Colonic mucosa (tissue), 1 donor: ENCODE measurements around a stretch of chr6.

DNA sequence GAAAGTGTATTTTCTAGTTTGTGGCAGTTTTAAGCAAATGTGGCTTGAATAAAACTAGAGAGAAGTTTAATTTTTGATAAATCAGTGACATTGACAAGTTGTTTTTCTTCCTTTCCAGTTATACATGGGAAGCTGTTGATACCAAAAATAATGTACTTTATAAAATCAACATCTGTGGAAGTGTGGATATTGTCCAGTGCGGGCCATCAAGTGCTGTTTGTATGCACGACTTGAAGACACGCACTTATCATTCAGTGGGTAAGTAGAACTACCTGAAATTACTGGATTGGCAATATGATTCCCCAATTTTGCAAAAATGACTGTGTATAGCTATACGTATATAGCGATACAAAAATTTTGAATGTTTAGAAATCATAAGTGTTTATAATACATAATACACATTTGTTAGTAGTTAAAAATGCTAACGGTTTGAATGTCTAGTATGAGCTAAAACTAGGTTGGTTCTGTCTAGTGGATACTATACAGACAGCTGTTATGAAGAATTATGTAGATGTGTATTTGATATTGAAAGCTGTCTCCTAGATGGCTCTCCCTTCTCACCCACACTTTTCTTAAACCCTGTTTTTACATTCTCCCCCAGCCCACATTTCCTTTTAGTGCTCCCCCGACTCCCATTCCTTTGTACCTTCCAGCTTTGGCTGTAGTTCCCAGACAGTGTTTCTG lies 22.3 kb downstream of the IGF2R start:
- PRO-cap = no peak

- PRO-cap = no peak
Observed at GRCh38 chr6:160004006-160004774, 35.3 kb downstream of the IGF2R start.

DNA sequence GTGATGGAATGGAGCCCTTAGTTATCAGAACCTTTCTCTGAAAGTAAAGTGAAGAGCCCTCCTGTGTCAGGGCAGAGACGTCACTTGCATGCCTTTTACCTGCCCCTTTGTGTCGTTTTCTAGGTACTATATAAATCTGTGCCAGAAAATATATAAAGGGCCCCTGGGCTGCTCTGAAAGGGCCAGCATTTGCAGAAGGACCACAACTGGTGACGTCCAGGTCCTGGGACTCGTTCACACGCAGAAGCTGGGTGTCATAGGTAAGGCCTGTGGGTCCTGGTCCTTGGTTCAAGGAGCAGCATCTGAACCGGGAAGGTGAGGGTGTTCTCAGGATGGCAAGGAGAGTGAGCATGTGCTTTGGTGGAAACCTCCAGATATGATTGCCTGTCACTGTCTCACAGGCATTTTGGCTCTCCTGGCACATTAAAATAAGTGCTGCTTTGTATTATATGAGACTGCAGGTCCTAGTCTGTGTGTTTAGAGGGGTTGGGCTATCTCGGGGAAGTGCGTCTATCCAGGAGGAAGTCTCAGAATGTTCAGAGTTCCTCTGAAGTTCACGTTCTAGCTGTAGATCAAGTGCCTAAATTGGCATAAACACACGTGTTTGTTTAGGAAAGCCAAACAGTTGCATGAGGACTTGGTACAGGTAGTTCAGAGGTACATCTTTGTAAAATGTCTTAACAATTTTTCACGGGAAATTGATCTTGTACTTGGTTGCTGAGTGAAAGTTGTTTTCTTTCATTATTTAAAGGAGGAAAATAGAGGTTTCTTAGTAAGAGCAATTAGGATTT lies 36.5 kb upstream of the SLC22A1 start:
- PRO-cap = no peak

DNA sequence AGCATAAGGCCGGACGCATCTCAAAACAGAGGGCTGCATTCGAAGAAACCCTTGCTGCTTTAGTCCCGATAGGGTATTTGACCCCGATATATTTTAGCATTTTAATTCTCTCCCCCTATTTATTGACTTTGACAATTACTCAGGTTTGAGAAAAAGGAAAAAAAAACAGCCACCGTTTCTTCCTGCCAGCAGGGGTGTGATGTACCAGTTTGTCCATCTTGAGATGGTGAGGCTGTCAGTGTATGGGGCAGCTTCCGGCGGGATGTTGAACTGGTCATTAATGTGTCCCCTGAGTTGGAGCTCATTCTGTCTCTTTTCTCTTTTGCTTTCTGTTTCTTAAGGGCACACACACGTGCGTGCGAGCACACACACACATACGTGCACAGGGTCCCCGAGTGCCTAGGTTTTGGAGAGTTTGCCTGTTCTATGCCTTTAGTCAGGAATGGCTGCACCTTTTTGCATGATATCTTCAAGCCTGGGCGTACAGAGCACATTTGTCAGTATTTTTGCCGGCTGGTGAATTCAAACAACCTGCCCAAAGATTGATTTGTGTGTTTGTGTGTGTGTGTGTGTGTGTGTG lies 16.2 kb upstream of the SLC22A1 start:
- PRO-cap = no peak

- PRO-cap = no peak
Observed at GRCh38 chr6:160127844-160128366, 6.3 kb downstream of the SLC22A1 start.

GRCh38 chr6:160135206-160135688 lies 13.6 kb downstream of the SLC22A1 start:
- PRO-cap = no peak

GRCh38 chr6:160147039-160147716 lies 25.6 kb downstream of the SLC22A1 start:
- PRO-cap = no peak

- PRO-cap = no peak
Observed at GRCh38 chr6:160272243-160272814, 13.7 kb upstream of the SLC22A2 start.

GRCh38 chr6:160740631-160741587 lies 38.9 kb downstream of the PLG start:
- PRO-cap = no peak

GRCh38 chr6:160967834-160968122 lies 23.8 kb upstream of the MAP3K4 start:
- PRO-cap = no peak

GRCh38 chr6:160978638-160978883 lies 13.0 kb upstream of the MAP3K4 start:
- PRO-cap = no peak

DNA sequence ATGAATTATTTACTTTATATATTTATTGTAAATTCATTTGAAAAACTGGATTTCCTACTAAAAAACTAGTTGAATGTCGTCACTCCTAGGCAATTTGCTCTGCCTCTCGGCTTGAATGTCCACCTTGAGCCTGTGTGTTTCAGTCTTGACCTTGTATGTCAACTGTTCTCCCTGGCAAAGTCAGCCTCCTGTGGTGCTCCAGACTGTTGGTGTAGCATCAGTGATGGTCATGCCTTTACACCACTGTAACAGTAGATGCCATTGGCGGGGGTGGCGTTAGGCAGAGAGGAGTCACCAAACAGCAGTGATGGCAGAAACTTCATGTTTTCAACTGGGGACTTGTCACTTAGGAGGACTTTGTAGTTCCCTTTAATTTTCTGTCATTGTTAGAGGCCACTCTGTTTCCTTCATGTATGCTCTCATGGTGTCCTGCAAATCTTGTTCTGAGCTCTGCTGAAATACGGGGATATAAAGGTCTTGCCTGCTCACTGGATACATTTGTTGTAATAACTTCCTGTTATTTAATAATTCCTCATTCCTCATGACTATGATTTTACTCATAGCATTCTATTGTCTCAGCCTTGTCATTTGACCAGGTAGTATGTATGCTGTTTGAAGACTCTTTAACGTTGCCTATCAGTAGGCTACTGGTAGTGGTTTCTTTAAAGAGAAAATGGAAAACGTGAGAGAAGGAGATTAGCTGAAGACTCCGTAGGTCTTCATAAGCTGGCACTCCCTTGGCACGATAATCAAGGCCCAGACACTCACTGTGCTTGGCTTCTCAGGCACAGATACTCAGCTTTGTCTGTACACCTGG lies 4.6 kb downstream of the MAP3K4 start:
- PRO-cap = no peak

DNA sequence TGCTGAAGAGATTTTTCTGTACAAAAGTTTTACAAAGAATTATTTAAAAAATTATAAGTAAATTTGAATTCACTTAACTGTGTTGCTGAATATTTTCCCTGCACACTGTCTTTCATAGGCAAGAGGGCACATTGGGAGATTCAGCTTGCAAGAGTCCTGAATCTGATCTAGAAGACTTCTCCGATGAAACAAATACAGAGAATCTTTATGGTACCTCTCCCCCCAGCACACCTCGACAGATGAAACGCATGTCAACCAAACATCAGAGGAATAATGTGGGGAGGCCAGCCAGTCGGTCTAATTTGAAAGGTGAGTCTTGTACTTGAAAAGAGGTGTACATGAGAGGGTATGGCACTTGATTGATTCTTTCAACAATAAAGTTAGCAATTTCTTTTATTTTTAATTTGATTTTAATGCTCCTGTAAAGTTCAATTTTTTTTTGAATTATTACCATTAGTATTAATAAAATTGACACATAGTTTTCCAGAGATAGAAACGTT lies 42.6 kb downstream of the MAP3K4 start:
- PRO-cap = no peak

- PRO-cap = no peak
Observed at GRCh38 chr6:161112461-161113492, 121.2 kb downstream of the MAP3K4 start.

GRCh38 chr6:161115894-161116674 lies 124.5 kb downstream of the MAP3K4 start:
- PRO-cap = no peak

- PRO-cap = no peak
Observed at GRCh38 chr6:161170127-161170482, 103.8 kb downstream of the AGPAT4 start.

DNA sequence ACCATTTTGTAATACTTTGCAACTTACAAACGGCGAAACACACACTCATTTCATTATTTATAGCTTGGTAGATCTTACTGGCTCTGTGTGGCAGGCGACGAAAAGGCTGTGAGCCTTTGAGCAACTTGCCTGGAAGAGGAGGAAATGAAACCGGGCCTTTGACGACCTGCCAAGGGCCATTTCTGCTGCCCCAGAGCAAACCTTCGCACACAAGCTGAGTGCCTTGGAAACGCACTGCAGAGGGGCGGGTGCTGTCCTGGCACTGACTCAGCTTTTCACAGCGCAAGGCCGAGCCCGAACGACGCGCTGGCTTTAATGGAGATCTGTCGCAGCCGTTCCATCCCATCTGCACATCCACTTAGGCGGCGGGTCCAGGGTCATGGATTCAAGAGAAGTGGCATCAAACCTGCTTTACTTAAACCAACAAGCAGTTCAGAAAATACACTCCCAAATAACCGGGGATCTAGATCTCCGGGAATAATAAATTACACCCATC lies 101.7 kb upstream of the AGPAT4 start:
- PRO-cap = no peak

- PRO-cap = no peak
Observed at GRCh38 chr6:161486254-161486630, 212.4 kb upstream of the AGPAT4 start.

DNA sequence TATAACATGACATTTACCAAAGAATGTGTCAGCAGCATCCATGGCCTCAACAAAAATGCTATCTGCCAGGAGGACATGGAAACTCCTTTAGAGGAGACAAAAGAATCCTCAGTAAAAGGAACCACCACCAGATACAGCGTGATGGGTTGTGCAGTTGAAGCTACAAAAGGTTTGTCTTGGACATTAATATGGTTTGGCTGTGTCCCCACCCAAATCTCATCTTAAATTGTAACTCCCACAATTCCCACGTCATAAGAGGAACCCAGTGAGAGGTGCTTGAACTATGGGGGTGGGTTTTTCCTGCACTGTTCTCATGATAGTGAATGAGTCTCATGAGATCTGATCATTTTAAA lies 539.9 kb downstream of the PRKN start:
- PRO-cap = no peak

- PRO-cap = no peak
Observed at GRCh38 chr6:162361483-162361762, 366.1 kb downstream of the PRKN start.